ENCODE results near the genes ZNF454, RNF130 and BTNL9.

DNA sequence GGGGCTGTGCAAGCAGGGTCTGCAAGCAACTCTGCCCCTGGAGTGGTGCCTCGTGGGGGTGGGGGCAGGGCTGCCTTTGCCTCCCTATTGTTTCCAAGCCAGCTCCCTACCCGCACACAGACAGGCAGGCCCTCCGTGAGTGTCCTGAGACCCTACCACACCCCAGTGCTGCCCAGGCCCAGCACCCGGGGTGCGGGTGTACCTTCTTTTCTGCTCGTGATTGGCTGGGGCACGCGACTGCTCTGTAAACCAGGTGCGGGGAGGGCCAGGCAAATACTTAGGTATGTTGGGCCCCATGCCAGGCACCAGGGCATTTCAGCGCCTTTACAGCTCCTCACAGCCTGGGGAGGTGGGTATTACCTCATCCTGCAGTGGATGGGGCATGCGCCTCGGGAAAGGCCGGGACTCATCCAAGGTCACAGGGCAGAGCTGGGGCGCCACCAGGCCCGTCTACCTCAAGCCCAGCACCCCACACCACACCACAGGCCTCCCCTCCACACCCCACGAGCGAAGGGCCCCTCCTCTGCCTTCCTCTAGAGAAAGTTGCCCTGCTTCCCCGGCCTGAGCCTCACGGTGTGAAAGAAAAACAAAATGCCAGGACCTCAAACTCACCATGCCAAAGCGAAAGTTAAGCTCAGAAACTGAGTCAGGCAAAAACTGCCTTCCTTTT lies 161.2 kb downstream of the COL23A1 start:
- PRO-cap, 2 experiments: no peak in any of the 2 experiments

DNA sequence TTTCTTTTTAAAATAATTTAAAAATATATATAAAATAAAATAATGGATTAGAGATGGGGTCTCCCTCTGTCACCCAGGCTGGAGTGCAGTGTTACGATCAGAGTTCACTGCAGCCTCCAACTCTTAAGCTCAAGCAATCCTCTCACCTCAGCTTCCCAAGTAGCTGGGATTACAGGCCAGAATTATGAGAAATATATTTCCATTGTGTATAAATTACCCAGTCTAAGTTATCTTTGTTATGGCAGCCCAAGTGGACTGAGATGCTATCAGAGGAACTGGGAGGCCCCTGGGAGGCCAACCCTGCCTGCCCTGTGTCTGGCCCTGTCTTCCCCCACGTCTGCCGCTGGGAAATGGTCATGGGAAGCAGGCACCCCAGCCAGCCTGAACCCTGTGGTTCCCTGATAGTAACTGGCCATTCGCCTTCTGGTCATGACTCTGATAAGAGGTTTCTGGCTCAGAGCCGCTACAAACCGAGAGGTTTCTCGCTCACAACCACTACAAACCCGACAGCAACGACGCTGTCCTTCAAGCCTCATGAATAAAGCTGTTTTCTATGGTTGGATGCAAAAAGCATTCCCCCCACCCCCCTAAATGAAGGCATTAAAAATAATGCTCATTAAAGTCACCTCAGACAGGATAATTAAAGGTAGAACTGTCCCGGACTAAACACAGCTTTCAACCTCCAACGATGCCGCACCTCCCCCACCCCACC lies 141.1 kb downstream of the COL23A1 start:
- PRO-cap, 2 experiments: no peak in any of the 2 experiments

DNA sequence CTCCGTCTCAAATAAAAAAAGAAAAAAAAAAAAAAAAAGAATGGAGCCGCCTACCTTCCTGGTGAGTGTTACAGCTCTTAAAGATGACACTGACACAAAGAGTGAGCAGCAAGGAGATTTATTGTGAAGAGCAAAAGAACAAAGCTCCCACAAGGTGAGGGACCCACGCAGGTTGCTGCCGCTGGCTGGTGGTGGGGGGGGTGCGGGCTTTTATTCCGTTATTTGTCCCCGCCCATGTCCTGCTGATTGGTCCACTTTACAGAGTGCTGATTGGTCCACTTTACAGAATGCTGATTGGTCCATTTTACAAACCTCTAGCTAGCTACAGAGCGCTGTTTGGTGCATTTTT lies 27.7 kb downstream of the COL23A1 start:
- PRO-cap, 2 experiments: no peak in any of the 2 experiments

DNA sequence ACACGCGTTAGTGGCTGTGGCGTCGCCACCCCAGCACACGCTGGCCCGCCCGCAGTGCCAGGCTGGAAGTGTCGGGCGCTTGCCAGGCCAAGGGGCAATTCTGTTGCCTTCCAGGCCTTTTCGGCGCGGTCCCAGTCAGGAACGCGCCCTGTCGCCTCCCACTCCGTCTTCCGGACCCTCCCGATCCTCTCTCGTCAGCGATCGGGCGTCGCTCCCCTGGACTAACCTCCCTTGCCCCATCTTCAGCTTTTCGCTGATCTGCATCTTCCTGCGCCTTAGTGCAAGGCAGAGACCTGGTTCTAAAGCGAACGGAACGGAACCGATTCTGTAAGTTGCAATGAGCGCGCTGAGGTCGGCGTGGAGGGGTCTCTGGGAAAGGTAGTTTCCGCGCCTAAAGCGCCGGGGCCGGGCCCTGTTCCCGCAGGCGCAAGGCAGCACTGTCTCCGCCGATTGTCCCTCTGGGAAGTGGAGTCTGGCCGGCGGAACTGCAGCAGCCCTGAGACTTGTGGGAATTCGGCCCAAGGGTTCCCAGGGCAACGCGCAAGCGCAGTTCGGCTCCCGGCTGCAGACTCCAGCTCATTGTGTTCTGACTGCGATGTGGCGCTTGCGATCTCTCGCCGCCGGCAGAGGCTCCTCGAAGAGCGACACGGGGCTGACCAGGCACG lies at the start of gene ZNF454:
ZNF454 (plus strand) TSS at position 554 of the 665 bp plus-strand sequence.
- PRO-cap, 2 experiments: peak in 2 of 2 experiments; most common plus-strand start position 579 of the sequence (in 2); most common minus-strand start position 467 of the sequence (in 2)

GRCh38 chr5:178995047-178995309 lies 142 bp downstream of the GRM6 start:
- PRO-cap, 2 experiments: no peak in any of the 2 experiments

DNA sequence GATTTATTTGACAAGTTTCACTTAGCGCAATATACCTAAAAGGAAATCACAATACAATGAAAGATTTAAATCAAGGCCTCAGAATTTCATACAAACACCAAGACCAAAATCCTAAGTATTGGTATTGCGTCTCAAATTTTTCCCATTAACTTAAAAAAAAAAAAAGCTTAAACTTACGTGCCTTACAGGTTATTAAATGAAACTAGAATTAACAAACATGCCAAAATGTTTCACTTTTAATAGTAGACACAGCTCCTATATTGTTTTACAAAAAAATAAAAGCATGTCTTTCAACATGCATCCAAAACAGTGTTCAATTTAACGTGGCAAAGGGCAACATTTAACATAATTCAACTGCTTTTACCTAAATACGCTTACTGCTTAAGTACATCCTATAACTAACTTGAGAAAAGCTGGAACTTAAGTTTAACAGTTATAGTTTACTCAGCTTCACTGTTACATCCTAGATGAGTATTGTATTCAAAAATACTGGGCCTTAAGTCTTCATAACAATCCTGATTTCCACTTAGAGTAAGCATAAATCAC lies 9.2 kb downstream of the HNRNPH1 start:
- PRO-cap, 2 experiments: no peak in any of the 2 experiments

GRCh38 chr5:179618513-179618893 lies 5.0 kb downstream of the HNRNPH1 start:
- PRO-cap, 2 experiments: no peak in any of the 2 experiments

- PRO-cap, 2 experiments: no peak in any of the 2 experiments
Observed at GRCh38 chr5:179791836-179792555, 1.8 kb upstream of the LTC4S start.

DNA sequence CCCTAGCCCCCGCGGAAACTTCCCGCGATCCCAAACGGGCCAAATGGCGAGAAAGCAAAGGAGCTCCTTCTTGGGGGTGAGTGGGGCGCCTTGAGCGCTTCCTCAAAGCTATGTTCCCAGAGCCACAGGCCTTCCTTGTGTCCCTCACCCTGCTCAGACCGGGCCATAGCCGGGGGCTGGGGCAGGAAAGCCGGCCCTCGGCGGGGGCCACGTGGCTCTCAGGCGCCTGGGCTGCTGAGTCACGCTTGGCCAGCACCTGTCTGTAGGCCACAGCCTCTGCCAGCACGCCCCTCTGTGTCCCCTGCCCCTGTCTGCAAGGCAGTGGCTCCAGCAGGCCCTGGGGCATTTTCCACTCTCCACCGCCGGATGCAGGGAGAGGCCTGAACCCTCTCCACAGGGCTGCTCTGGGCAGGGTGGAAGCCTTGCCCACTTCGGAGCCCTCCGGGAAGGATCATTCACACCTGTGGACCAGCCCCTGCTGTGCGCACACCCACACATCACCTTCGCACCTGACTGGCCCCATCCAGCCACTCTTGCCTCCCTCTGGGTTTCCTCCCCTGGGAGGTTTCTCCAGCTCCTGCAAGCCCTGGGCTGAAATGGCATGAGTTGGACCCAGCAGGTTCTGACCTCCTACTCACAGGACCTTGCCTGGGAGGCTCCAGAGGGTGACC lies 1.2 kb upstream of the SQSTM1 start:
- PRO-cap, 2 experiments: peak in 2 of 2 experiments; most common plus-strand start position 310 of the sequence (in 1); most common minus-strand start position 167 of the sequence (in 1)

DNA sequence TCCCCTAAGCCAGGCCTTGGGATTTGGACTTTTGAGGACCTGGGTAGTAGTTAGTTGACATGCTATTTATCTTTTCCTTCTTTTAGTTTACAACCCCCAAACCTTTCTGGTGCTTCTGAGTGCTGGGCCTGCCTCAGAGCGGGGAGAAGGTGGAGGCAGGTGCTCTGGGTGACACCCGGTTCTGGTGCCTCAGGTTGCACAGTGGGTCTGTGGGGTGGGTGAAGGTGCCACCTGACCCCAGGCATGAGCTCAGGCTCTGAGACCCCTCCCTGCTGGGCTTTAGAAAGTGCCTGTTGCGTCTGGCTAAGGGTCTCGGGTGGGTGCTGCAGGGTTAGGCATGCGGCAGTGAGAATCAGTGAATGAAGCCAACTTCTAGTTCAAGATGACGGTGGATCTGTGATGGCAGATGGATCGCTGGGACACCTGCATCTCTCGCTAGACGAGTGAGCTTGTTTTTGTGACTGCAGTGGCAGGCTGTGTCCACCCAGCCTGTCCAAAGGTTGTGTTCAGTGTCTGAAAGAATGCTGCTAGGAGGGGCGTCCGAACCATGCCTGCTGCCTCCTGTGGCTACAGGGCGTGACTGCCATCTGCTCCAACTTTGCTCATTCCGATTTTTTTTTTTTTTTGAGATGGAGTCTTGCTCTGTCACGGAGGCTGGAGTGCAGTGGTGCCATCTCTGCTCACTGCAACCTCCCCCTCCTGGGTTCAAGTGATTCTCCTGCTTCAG lies 5.0 kb downstream of the SQSTM1 start:
- PRO-cap, 2 experiments: peak in 1 of 2 experiments; most common plus-strand start position 383 of the sequence (in 1)

DNA sequence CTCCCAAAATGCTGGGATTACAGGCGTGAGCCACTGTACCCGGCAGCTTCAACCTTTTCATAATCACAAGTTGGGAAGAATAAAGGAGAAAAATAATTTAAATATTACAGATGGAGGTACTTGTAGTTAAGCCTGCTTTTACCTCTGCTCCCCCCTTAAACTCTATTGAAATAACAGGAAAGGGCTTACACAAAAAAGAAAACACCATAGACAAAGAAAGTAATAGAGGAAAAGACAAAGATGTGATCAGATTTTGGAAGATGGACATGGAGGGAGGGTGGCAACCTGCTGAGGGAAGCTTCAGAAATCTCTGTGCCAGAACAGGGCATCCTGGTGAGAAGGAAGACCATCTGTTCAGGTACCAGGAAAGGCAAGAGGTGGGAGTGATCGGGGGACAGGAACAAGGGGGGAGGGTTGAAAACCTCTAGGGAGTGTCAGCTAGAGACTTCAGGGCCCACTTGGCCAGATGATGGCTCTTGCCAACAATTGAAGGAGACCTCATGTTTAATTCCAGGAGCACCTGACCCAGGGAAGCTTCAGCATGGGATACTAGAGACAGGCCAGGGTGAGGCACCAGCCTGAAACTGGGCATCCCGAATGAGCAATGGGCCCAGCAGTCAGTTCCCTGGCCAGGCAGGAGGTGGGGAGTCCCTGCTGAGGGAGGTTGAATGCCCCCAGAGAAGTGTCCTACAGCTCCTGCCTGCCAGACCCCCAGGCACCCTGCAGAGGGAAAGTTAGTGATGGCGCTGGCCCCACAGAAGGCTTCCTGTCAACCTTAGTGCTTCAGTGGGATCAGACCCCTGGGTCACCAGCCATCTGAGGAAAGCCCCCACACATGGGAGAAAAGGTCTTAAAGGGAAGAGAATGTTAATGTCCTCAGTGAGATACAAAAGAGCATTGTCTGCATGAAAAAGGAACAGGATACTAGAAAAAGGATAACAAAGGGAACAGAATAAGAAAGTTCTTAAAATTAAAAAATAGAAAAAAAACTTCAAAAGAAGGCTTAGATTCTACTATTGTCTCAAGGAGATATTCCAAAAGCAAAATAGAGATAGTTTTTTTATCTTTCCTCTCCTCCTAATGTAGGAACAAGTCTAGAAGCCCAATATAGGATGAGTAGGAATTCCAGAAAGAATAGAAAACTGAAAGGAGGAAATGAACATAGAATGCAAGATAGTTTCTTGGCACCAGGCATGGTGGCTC lies 8.3 kb downstream of the SQSTM1 start:
- PRO-cap, 2 experiments: no peak in any of the 2 experiments

DNA sequence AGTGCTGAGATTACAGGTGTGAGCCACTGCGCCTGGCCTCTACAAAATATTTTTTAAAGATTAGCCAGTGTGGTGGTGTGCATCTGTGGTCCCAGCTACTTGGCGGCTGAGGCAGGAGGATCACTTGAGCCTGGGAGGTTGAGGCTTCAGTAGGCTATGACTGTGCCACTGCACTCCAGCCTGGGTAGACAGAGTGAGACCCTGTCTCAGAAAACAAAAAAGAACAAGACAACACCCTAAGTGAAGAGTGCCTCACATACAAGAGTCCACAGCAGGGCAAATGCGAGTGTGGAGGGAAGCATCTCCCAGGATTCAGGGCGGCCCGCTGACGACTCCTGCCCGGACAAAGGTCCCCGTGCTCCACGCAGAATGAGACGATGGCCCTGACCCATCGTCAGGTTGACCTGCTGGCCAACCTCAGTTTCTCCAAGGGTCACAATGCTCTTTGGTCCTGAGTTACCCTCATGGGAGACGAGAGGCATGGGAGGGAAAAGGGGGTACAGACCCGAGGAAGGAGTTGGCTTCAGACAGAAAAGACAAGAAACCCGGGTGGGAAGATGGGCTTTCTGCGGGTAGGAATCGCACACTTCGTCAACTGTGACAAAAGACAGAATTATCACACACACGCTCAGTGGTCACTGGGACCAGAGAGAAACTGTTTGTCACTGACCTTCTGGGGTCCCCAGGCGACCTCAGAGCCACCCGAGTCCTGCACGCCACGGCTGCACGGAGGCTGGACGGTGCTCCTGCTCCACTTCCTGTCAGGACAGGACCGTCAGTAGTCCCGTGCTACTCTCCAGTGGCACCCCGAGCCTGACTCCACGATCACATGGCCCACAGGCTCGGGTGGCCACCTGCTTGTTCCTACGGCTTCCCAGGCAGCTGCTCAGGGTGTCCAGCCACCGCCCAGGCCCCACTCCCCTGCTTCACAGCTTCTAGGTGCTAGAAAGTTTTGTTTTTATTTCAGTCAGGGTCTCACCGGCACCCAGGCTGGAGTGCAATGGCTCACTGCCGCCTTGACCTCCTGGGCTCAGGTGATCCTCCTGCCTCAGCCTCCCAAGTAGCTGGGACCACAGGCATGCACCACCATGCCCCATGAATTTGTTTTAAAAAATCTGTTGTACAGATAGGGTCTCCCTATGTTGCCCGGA lies 18.0 kb downstream of the MRNIP start:
- PRO-cap, 2 experiments: peak in 1 of 2 experiments; most common plus-strand start position 60 of the sequence (in 1)

GRCh38 chr5:180028387-180028876 lies 43.1 kb downstream of the RNF130 start:
- PRO-cap, 2 experiments: no peak in any of the 2 experiments

DNA sequence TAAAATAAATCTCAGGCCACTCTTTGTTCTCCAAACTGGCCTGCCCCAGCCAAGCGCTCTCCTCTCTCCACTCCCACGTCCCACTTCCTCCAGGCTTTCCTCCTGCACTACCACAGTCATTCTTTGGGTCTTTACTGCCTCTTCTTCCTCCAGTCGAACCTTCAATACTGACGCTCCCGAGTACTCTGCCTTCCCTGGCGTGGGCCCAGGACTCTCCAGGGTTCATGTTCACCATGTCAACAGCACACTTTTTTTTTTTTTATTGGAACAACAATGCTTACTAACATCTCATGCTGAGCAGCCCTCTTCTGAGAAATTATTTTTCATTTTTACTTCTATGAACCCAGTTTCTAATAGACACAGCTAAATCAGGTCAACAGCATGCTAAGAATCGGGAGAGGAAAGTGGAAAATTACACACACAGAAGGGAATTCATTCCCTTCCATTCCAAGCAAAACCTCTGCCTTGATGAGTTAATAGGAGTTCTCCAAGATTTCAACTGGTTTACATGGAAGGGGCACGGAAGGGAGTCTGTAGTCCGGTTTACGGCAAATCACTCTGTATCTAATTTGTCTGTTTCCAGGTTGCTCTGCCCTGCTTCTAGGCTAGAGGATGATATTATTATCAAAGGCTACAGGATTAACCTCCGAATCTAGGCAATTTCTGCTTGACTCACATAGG lies 23.7 kb downstream of the RNF130 start:
- PRO-cap, 2 experiments: no peak in any of the 2 experiments

GRCh38 chr5:180071245-180072390 lies at the start of gene RNF130:
Gene RNF130 (minus strand): TSS chr5:180071759.
- PRO-cap, 2 experiments: peak in 2 of 2 experiments; most common plus-strand start chr5:180071811 (in 2); most common minus-strand start chr5:180071728 (in 2)

DNA sequence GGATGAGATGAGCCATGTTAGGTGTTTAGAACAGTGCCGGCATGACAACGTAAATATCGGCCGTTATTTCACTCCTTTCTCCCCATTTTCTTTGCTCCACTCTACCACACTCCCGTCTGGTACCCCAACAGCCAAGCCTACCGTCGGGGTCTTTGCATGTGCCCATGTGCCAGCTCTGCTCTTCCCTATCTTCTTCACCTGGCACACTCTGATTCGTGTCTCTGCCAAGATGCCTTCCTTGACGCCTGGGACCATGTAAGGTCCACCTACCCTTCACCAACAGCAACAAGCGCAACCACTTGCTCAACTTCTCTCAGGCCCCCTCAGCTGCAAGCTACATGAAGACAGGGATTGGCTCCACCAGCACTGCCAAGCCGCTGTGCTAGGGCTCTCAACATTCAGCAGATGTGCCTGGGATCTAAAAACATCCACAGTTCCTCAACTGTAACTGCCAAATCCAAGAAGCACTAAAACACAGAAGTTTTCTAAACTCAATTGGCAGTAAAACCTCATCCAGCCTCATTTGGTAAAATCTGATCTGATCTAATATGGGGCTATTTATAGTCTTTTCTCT lies 4.4 kb downstream of the MGAT1 start:
- PRO-cap, 2 experiments: no peak in any of the 2 experiments

DNA sequence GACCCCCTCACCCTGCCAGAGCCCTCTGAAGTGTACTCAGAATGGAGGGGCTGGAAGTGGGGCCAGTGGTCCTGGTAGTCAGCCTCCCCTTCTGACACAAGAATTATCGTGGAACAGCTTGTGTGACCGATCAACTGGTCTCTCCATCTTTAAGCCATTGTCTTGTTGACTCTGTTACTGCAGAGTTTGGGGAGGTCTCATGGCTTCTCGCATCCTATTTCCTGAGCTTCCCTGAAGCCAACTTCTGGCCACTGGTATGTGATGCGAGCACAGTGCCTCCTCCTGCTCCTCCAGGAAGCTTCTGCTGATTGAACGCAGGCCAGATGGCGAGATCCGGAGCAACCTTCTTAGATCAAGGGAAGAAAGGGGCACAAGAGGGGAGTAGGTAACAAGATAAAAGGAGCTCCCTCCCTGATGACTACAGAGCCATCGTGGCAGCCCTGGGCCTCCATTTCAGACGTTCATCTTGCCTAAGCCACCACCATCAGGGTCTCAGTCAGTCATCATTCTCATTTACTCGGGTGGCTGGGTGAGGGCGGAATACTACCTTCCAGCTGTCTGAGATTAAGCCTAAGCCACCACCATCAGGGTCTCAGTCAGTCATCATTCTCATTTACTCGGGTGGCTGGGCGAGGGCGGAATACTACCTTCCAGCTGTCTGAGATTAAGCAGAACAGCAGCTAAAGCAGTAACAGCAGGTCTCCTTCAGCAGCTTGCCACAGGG lies 27.6 kb upstream of the MGAT1 start:
- PRO-cap, 2 experiments: no peak in any of the 2 experiments

GRCh38 chr5:180830785-180831838 lies 28.5 kb upstream of the MGAT1 start:
- PRO-cap, 2 experiments: peak in 2 of 2 experiments; most common plus-strand start chr5:180830960 (in 2); most common minus-strand start chr5:180830904 (in 1)

DNA sequence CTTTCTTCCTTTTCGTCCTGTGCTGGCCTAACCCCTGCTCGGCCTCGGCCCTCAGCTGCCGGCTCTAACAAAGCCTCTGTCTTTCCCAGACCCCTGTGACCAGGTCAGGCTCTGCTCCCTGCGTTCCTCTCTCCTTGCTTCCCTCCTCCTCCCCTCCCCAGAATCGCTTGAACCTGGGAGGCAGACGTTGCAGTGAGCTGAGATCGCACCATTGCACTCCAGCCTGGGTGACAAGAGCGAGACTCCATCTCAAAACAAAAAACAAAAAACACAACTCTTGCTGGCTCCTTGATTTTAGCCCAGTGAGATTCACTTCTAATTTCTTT lies 29.2 kb upstream of the MGAT1 start:
- PRO-cap, 2 experiments: no peak in any of the 2 experiments

DNA sequence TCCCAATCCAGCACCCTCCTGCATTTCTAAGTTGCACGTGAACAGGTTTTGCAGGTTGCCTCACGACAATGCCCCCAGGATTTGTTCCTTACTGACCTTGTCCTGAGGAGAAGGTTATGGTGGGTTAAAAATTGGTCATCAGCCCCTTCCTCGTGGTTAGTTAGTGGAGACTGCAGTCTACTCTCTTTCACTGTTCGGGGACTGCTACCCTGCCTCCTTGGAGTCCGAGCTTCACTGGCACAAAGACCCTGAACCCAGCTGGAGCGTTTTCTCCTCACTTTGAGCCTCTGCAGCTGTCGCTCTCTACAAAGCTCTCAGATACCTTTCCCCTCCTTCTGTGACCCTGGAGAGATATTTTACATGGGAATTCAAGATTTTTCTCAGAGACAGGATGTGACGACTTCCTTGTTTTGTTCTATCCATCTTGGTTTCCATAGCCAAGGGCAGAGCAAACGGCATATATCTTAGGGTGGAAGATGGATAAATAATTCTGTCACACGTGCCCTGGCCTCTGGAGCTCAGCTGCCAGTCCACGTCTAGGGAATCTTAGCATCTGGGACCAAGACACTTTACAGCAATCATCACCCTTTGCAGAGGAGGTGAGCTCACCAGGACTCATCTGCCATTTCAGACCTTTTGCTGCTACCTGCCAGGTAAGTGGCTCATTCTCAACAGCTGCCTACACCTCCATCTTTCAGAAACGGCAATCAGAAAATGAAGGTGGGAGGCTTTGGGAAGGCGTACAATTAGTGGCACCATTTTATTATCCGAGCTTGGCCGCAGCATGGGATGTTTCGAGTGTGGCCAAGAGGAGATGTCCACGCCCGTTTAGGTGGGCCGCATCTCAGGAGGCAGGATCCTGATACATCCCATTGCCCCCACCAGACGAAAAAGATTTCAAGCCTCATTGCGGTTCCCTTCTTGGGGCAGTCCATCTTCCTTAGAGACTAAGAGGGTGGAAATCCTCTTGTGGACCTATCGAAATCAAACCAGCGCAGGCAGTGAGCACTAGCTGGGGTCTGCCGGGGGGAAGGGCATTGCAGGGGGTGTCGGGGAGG lies at the start of gene BTNL9:
BTNL9 (plus strand) TSS at position 487 of the 1,058 bp plus-strand sequence.
- PRO-cap, 2 experiments: peak in 1 of 2 experiments; most common plus-strand start position 493 of the sequence (in 1); most common minus-strand start position 326 of the sequence (in 1)